Bronchial lymph node (tissue), 1 donor: ENCODE measurements around a stretch of chr2.

DNA sequence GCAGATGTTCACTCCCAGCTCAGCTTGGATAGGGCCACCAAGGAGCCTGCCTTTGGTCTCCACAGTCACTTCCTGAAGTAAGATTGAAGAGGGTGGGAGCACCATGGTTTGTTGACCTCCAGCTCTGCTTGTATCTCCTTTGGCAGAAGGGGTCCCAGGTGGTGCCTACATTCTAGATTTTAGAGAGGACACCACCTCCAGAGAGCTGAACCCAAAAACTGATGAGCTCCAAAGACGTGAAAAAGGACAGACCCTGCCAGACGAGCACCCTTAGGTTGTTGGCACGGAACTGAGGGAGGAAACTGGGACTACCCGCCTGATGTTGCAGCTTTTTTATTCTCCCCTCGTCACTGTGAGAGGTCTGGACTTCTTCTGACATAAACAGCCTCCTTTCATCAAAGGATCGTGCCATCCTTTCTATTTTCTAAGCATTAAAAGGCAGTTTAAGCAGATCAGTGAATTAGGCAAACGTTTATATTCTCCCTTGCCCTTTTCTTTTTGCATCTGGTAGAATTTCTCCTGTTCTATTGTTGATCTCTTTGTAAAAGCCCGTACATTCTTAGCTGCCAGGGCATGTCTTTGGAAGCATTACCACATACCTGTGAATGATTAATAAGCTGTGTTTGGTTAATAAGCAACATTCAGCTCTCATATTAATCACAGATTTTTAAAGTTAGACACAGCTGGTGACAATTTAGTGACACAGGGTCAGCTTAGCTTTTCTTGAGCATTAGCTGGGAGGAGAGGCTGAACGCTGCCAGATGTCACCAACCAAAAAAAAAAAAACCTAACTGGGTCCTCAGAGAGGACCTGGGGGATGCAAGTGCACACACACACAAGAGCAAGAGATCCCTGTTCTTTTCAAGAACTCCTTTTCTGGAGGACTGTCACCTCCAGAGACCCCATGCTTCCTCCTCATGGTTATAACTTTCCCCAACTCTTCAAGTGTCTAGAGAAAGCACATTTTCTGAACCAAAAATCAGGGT is 33.7 kb upstream of the CYP1B1 start:
- PRO-cap, result no peak

DNA sequence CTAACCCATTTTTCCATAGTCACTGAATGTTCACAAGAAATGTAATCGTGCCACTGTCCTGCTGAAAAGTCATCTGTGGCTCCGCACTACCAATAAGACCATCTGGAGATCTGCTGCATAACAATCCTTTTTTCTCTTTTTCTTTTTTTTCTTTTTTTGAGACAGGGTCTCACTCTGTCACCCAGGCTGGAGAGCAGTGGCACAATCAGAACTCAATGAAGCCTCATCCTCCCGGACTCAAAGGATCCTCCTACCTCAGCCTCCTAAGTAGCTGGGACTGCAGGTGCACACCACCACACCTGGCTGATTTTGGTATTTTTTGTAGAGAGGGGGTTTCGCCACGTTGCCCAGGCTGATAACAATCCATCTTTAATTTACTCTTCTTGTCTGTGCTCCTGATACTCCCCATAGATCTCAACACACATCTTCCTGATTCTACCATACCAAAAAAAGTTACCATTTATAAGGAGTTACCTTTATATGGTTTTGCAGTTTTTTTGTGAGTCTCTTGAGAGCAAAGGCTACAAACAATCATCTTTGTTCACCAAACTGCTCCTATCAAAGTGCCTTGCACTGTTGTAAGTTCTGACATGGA is 55.4 kb downstream of the ATL2 start:
- PRO-cap, result no peak

- PRO-cap, result bidirectional peak, plus-strand start at chr2:38376302, minus-strand start at chr2:38376221
These were observed 1.0 kb downstream of the ATL2 start for GRCh38 chr2:38376008-38376534.

- PRO-cap, result no peak
These were observed 85.4 kb downstream of the HNRNPLL start for GRCh38 chr2:38517470-38517669.

- PRO-cap, result no peak
These were observed 69.4 kb downstream of the HNRNPLL start for GRCh38 chr2:38533221-38533741.

- PRO-cap, result no peak
These were observed 39.4 kb downstream of the HNRNPLL start for GRCh38 chr2:38563153-38563902.

GRCh38 chr2:38591020-38591308 is 11.8 kb downstream of the HNRNPLL start:
- PRO-cap, result no peak

DNA sequence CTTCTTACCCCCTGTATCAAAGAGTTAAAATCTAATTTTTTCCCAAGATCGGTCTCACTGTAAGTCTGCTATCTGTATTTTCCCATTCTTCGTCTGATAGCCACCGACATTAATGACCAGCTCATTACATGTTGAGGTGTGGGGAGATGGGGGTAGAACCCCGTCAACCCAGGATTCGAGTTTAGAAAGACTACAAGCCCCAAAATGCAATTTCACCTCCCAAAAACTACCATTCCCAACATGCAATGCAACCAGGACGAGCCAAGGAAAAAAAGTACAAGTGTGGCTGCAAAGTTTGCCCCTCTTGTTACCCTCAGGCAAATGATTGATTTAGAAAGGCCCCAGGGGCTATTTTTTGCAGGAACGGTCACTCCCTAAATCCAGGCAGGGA is 264 bp upstream of the GALM start:
- PRO-cap, result unidirectional peak, plus-strand start at position 259 of the sequence; bidirectional peak, plus-strand start outside the sequence, minus-strand start at position 327 of the sequence

DNA sequence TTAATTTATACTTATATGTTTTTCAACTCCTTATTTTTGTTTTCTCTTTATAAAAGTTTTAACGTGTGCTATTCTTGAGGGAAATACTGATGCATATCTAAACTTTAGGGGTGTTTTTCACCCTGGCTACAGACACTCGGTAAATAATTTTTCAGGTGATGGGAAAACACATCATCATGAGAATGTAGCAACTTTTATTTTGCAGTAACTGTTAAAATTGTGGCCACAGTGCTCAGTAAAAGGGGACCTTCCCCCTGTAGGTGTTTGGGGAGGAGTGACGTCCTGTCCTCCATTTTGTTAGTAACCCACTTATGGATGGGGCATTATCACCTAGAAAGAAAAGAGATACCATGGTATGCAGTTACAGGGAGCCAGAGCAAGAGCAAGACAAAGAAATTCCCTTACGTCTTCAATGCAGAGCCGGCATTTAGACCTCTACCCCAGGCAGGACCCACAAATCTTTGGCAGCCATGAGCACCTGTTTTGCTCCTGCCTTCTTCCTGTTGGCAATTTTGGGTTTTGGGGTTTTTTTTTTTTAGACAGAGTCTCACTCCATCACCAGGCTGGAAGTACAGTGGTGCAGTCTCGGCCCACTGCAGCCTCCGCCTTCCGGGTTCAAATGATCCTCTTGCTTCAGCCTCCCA is 31.6 kb downstream of the GALM start:
- PRO-cap, result no peak

GRCh38 chr2:38744068-38745503 is 6.6 kb downstream of the SRSF7 start:
- PRO-cap, result no peak

- PRO-cap, result bidirectional peak, plus-strand start at chr2:38750541, minus-strand start at chr2:38750440
These were observed 831 bp downstream of the SRSF7 start for GRCh38 chr2:38750263-38750796.

DNA sequence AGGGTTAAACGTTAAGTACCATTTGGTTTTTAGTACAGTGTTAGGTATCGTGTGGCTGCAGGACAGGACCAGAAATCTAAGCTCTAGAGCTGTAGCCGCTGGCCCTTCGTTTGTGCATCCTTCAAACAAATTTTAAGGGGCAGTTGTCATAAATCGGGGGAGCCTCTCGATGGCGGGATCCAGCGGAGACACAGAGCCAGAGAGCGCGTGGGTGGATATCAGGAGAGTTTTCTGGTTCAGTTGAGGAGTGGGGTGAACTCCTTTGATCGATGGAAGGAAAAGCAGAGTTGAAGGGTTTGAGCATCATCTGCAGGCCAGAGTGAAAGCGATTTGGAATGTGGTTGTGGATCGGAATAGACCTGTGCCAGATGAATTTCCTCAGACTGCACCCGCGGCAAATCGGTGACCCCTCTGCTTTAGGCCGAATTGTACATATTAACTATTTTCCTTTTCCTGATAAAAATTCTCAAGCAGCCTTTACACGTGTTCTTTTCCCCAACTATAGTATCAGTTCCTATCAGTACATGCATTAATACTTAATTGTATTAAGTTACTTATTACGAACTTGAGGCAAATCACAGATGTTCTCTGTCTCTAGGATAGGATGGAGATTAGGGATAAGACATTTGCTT is 406 bp downstream of the GEMIN6 start:
- PRO-cap, result no peak

DNA sequence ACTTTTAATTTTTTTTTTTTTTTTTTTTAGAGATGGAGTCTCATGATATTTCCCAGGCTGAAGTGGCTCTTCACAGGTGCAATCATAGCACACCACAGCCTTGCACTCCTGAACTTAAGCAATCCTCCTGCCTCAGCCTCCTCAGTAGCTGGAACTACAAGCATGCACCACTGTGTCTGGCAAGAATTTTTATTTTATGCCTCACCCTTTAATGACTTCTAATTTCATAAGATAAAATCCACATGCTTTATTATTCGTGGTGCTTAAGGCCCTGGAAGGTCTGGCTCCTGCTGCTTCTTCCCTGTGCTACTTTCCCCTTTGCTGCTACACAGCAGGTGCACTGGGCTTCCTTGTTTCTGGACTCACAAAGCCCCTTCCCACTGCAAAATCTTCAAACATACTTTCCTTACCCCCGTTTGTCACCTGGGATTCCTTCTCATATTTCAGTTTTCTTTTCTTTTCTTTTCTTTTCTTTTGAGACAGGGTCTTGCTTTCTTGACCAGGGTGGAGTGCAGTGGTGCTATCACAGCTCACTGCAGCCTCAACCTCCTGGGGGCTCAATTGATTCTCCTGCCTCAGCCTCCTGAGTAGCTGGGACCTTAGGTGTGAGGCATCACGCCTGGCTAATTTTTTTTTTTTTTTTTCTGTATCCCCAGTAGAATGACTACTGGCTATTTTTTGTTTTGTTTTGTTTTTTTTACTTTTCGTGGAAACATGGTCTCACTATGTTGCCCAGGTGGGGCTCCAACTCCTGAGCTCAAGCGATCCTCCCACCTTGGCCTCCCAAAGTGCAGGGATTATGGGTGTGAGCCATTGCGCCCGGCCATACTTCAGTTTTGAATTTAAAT is 22.9 kb downstream of the DHX57 start:
- PRO-cap, result no peak

DNA sequence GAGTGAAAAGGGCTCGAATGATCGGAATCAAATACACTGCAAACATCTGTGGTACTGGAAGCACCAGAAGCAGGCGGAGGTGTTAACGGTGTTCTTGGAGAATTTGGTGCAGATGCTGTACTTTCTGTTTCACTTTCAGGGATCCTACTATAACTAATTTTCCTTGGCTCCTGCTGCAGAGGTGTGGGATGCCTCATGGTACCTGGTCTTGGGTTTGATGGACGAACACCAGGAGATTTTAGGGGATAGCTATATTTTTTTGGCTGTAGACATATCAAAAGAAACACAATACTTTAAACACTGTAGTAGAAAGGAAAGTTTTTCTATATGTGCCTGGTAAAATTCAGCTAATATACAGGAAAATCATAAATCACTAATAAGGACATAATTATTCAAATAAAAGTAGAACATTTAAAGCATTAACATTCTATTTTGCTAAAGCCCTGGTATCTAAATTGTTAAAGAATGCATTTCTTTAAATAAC is 105.5 kb downstream of the ARHGEF33 start:
- PRO-cap, result no peak

- PRO-cap, result no peak
These were observed 13.3 kb downstream of the SOS1 start for GRCh38 chr2:39107208-39108244.

DNA sequence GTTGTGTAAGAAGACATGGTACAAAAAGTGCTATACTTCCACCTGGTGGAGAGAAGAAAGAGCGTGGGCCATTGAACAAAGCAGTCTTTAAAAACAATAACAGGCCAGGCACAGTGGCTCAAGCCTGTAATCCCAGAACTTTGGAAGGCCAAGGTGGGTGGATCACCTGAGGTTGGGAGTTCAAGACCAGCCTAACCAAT is 109.0 kb upstream of the SOS1 start:
- PRO-cap, result no peak

DNA sequence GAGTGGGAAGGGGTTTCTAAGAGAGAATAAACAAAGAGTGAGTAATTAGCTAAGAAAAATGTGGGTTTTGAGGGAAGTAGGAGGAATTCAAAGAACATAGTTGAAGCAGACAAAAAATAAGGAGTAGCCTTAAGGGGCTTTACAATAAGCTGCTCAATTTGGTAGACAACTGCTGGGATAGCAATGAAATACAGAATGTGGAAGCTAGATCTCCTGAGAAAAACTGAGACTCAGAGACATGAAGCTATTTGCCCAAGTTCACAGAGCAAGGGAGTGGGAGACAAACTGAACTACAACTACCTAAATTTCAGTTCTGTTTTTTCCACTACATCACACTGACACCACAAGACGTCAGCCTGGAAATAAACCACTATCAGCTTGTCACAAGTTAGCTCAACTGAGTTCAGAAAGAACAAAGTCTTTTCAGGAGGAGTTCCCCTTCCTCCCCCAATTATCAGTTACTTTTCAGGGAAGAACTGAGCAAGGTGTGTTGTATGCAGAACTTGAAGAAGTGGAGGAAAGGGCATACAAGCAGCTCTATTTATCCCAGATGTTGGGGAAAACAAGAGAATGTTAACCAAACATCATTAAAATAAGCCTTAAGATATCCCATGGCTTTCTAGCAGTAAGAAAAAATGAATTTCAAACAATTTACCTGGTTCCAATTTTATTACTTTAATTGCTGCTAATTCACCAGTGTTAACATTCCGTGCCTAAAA is 59.5 kb downstream of the MAP4K3 start:
- PRO-cap, result bidirectional peak, plus-strand start at position 457 of the sequence, minus-strand start at position 275 of the sequence

DNA sequence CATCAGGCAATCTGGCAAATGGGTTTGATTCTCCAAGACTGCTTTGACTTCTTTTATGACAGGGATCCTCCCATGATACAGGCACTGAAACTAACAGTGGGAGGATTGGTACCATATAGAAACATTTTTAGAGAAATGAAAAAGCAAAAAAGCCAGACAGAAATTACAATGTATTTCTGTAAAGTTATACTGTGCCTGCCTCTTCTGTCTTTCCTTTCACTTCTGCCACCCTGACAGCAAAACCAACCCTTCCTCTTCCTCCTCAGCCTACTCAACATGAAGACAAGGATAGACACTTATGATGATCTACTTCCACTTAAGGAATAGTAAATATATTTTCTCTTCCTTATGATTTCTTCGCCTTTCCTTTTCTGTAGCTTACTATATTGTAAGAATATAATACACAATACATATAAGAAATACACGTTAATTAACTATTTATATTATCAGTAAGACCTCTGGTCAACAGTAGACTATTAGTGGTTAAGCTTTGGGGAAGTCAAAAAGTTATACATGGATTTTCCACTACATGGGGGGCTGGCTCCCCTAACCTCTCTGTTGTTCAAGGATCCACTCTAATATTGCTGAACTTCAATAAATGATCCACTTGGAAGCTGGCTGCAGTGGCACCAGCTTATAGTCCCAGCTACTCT is 28.1 kb downstream of the MAP4K3 start:
- PRO-cap, result no peak

DNA sequence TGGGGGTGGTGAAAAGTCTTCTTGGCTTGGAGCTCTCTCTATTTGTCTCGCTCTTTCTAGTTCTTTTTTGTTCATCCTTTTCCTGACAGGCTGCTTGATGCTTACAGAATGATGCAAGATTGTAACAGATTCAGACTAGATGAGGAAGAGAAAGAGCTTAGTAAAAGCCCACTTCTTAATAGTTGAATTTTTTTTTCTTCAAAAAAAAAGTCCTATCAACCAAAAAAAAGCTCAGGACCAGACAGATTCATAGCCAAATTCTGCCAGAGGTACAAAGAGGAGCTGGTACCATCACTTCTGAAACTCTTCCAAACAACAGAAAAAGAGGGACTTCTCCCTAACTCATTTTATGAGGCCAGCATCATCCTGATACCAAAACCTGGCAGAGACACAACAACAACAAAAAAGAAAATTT is 231.2 kb downstream of the SLC8A1 start:
- PRO-cap, result no peak

DNA sequence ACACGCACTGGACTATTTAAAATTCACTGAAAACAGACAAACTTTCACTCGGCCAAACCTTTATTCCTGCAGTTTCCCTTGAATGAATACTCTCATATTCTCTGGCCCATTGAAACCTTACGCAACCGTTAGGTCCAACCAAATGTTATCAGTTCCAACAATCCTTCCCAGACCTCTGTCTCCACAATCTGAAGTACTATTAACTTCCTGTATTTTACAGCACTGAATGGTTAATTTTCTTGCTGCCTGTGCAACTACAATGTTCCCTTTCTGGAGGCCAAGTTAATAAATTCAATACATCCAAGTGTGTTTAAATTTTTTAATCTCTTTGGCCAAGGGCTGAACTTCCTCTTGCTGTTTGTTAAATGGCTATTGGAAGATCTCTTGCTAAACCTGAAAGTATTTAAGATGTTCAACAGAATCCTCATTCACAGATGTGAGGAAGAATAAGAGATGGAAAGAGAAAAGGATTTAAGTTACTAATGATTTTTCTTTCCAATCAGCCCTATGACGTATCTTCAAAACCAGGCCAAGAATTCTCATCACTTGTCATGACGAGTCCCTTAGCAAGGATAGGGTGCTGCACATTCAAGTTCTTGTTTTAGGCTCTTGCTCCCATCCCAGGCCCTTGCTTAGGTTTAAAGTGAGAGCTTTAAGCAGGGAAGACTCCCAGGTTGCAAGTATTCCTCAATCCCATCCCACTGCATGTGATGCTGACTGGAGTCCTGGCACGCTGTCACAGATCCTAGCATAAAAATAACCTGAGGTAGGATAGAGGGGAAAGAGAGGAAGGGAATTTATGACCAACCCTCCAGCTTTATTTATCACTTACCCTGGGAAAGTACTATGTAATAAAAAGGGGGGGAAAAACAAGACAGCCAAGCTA is 122.5 kb downstream of the SLC8A1 start:
- PRO-cap, result no peak